H1 (cell line): ENCODE measurements around the genes SSX2IP and SYDE2.

DNA sequence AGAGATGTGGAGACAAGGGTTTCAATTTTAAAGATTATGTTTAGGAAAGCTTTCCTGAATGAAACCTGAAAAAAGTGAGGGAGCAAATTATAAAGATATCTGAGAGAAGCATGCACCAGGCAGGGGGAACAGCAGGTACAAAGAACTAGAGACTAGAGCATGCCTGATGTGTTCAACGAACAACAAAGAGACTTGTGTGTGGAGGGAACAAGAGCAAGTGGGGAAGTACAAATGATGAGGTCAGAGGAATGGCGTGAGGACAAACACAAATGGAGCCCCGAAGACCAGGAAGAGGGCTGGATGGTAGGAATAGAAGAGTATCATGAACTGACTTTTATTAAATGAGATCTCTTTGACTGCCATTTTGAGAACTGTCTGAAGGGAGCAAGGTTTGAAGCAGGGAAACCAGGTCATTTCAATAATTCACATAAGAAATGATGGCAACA, 993.8 kb upstream of the ADGRL2 start:
- RRBS: no CpG with 5 or more reads among the region's 3 CpGs
CAGE:
- cytosol, long polyA plus RNA: no peak
- long polyA plus RNA: no peak
- nucleus, long polyA plus RNA: no peak

GRCh38 chr1:83641290-83641850, 357.6 kb downstream of the TTLL7 start:
- RRBS: no CpG with 5 or more reads among the region's 6 CpGs
CAGE:
- cytosol, long polyA plus RNA: no peak
- long polyA plus RNA: no peak
- nucleus, long polyA plus RNA: no peak

DNA sequence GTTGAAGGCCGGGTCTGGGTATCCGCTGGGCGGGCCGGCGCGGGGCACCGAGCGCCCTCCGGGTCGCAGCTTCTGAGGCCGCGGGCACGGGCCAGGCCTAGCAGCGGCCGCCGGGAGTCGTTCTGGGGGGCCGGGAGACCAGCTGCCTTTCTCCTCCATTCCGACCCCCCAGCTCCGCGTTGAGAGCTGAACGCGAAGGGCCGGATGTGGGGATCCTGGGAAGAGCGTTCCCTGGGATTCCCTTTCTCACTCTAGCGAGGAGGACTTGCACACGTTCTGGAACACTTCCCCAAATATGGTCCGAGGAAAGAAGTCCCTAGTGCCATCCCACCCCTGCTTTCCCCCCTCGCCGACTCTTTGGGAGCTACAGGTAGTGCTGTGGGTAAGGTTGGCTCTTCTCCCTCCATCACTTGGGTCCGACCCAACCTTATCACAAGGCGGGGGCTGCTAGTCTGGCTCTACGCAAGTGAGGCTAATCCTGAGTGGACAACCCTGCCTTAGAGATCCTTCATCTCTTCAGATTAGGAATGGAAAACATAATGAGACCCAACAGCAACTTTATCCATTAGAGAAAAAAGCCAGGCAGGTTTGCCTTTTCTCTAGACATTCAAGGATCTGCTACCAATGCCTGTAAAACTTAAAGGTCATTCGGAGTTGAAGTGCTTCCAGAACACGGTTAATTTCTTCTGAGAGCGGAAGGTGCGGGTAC, 65.5 kb upstream of the PRKACB start:
- RRBS: under 1% methylated on average over 15 of the region's 37 CpGs
CAGE:
- cytosol, long polyA plus RNA: no peak
- long polyA plus RNA: no peak
- nucleus, long polyA plus RNA: no peak

DNA sequence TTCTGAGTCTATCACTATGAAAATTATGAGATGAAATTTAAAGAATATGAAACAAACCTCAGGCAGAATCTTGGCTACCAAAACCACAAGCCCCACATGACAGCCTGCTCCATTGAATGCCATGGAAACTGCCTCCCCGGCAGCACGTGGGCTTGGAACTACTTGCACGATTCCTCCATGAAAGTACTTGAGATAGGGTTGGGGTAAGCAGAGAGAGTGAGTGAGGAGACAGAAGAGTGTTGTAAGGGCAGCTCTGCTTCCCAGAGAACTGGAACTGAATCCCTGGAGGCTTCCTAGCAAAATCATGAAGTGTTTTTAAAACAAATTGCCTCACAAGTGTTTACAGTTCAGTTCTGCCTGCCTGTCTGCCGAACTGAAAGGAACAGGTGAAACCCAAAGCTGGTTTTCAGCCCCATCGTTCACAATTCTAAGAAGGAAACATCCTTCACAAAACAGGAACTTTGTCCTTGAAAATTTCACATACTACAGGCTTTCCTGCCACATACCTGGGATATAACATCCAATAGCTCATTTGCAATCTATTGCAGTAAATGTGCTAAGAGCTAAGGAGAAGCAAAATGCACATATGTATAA, 35.2 kb upstream of the DNASE2B start:
- RRBS: no CpG with 5 or more reads among the region's 5 CpGs
CAGE:
- cytosol, long polyA plus RNA: no peak
- long polyA plus RNA: no peak
- nucleus, long polyA plus RNA: no peak

DNA sequence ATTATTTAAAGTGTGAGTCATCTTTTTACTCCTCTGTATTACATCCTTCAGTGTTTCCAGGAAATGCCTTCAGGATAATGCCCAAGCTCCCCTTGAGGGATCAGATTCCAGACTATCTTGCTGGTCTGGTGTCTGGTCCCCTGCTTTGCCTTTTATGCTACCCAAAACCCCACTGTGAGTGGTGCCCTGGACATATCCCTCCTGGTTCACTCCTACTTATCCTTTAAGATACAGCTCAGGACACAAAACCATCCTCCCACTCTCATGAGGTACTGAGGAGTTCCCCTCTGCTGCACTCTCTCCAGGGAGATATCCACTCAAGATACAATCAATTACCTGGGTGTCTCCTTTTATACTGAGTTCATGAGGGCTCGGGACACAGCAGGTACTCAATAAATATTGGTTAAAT, 57.2 kb downstream of the SSX2IP start:
- RRBS: no CpG with 5 or more reads among the region's 1 CpG
CAGE:
- cytosol, long polyA plus RNA: no peak
- long polyA plus RNA: no peak
- nucleus, long polyA plus RNA: no peak

GRCh38 chr1:84689620-84690581, at the start of gene SSX2IP:
SSX2IP (minus strand) TSS chr1:84690461.
- RRBS: under 1% methylated on average over 54 of the region's 92 CpGs
CAGE:
- cytosol, long polyA plus RNA: start-site peak on the minus strand at chr1:84690171-84690283, 107 reads; start-site peak on the minus strand at chr1:84690403-84690482, 196 reads
- long polyA plus RNA: start-site peak on the minus strand at chr1:84690235-84690316, 52 and 94 reads in 2 replicates; start-site peak on the minus strand at chr1:84690406-84690482, 137 and 84 reads in 2 replicates
- nucleus, long polyA plus RNA: start-site peak on the minus strand at chr1:84690158-84690219, 25 reads; start-site peak on the minus strand at chr1:84690271-84690319, 68 reads; start-site peak on the minus strand at chr1:84690403-84690513, 426 reads

- RRBS: no CpG with 5 or more reads among the region's 2 CpGs
CAGE:
- cytosol, long polyA plus RNA: no peak
- long polyA plus RNA: no peak
- nucleus, long polyA plus RNA: no peak
Measured at GRCh38 chr1:84693208-84693378, 2.8 kb upstream of the SSX2IP start.

GRCh38 chr1:84945053-84945667, 51.8 kb downstream of the MCOLN2 start:
- RRBS: no CpG with 5 or more reads among the region's 5 CpGs
CAGE:
- cytosol, long polyA plus RNA: no peak
- long polyA plus RNA: no peak
- nucleus, long polyA plus RNA: no peak

DNA sequence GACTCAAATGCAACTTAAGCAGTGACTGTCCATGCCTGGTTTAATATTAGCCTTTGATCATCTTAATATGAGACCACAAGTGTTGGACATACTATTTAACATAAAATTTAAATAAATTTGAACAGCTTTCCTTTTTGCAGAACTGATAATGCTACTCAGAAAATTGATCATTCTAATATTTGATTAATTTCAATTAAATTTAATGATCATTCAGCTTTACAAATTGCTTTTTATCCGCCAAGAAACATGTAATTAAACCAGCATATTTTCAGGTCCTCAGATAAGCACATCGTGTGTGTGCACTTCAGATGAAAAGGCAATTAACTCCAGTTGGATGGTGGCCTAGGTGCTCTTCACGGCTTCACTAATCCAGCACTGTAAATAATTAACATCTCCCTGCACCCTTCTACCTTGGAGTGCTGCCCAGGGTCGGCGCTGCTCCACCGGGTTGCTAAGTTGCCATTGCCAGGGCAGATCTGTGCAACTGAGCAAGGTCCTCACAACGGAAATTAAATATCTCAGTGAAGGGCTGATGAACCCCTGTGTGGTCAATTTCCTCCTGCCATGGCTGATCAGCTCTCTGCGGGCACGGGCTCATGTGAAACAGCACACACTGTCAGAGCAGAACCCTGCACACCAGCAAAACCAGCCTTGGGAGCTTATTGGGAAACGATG, 63.3 kb downstream of the SYDE2 start:
- RRBS: no CpG with 5 or more reads among the region's 10 CpGs
CAGE:
- cytosol, long polyA plus RNA: no peak
- long polyA plus RNA: no peak
- nucleus, long polyA plus RNA: no peak

- RRBS: 1% methylated on average over 75 of the region's 123 CpGs
CAGE:
- cytosol, long polyA plus RNA: start-site peak on the plus strand at chr1:85201144-85201174, 14 reads
- long polyA plus RNA: no peak
- nucleus, long polyA plus RNA: no peak
Measured at GRCh38 chr1:85200490-85201539, at the start of gene SYDE2. SYDE2 (minus strand) TSS chr1:85201016.

DNA sequence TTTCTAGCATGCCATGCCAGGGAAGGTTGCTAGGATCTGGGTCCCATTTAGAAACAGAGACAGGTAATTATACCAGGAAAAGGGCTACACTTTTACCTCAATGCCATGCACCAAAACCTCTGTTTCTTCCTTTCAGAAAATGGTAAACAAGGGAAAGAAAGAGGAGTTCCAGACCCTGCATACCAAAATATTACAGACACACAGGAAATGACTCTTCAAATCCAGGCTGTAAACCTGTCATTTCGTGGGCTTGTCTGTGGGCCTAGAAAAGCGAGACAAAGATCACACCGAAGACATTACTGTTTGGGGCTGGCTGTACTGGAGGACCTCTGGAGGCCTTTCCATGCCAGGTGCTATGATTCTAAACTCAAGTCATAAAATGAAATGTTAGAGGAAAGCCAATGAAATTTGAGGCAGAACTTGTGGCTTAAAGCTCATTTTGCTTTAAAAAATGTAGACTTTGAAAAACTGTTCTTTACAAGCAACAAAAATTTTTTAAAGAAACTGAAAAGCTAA, 14.7 kb downstream of the C1orf52 start:
- RRBS: no CpG with 5 or more reads among the region's 3 CpGs
CAGE:
- cytosol, long polyA plus RNA: no peak
- long polyA plus RNA: no peak
- nucleus, long polyA plus RNA: no peak

- RRBS: 88% methylated on average over 2 of the region's 9 CpGs
CAGE:
- cytosol, long polyA plus RNA: no peak
- long polyA plus RNA: no peak
- nucleus, long polyA plus RNA: no peak
Measured at GRCh38 chr1:85283448-85284008, 7.1 kb upstream of the BCL10 start.

DNA sequence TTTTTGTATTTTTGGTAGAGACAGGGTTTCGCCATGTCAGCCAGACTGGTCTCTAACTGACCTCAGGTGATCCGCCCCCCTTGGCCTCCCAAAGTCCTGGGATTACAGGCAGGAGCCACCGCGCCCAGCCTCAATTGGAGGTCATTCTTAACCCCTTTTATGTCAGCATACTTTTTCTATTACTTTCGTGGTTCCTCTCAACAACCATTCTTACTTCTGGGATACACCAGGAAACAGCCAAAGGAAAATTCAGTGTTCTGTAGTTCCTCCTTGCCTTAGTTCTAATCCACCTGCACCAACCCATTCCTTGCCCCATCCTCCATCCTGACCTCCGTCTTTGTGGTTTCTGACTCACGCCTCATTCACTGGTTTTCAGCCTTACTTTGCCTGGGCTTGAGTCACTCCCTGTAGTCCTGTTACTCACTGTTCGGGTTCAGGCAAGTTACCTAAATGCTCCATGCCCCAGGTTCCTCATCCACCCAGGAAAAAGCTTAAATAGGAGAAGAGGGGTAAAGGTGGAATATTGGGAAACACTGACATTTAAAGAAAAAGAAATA, 13.0 kb upstream of the BCL10 start:
- RRBS: no CpG with 5 or more reads among the region's 8 CpGs
CAGE:
- cytosol, long polyA plus RNA: no peak
- long polyA plus RNA: no peak
- nucleus, long polyA plus RNA: no peak

DNA sequence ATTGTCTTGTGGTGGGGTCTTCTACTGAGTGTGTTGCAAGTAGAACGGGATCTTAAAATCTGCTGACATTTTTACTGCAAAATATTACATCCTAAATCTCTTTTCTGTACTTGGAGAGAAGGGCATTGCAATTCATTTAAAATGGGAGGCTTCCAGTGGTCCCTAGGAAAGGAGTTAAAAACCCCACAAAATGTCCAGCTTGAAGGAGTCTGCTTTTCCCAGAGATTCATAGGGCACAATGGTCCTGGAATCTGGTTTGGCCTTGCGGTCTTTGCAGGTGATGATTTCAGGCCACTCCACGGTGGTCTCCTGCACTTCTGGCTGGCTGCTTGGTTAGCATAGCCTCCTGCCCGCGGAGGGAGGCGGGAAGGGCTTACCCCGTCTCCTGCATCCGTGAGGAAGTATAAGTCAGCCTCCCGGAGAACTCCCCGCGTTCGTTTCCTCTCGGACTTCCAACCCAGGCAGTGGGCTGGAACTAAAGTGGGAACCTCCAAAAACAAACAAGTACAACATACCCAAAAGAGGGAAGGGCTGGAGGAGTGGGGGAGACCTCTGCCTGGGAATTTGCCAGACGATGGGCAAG, 1.1 kb upstream of the CCN1 start:
- RRBS: no CpG with 5 or more reads among the region's 14 CpGs
CAGE:
- cytosol, long polyA plus RNA: no peak
- long polyA plus RNA: no peak
- nucleus, long polyA plus RNA: no peak

- RRBS: no CpG with 5 or more reads among the region's 3 CpGs
CAGE:
- cytosol, long polyA plus RNA: no peak
- long polyA plus RNA: no peak
- nucleus, long polyA plus RNA: no peak
Measured at GRCh38 chr1:86061671-86062137, 94.9 kb downstream of the COL24A1 start.

- RRBS: no CpG with 5 or more reads among the region's 8 CpGs
CAGE:
- cytosol, long polyA plus RNA: no peak
- long polyA plus RNA: no peak
- nucleus, long polyA plus RNA: no peak
Measured at GRCh38 chr1:86395347-86395657, 821 bp downstream of the ODF2L start.

DNA sequence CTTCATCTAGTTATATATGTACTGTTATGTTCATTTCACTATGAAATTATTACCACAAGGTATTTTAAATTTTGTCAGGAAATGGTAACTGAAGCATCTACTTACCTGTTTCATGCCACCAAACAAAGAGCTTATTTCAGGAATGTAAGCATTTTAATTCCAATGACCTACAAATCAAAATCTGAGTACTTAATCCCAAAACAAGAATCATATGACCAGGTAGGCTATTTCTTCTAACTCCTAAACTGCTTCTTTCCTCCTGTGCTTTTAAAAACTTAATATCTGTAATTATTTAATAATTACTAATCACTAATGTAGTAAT, 68.9 kb upstream of the SH3GLB1 start:
CAGE:
- cytosol, long polyA plus RNA: no peak
- long polyA plus RNA: no peak
- nucleus, long polyA plus RNA: no peak

DNA sequence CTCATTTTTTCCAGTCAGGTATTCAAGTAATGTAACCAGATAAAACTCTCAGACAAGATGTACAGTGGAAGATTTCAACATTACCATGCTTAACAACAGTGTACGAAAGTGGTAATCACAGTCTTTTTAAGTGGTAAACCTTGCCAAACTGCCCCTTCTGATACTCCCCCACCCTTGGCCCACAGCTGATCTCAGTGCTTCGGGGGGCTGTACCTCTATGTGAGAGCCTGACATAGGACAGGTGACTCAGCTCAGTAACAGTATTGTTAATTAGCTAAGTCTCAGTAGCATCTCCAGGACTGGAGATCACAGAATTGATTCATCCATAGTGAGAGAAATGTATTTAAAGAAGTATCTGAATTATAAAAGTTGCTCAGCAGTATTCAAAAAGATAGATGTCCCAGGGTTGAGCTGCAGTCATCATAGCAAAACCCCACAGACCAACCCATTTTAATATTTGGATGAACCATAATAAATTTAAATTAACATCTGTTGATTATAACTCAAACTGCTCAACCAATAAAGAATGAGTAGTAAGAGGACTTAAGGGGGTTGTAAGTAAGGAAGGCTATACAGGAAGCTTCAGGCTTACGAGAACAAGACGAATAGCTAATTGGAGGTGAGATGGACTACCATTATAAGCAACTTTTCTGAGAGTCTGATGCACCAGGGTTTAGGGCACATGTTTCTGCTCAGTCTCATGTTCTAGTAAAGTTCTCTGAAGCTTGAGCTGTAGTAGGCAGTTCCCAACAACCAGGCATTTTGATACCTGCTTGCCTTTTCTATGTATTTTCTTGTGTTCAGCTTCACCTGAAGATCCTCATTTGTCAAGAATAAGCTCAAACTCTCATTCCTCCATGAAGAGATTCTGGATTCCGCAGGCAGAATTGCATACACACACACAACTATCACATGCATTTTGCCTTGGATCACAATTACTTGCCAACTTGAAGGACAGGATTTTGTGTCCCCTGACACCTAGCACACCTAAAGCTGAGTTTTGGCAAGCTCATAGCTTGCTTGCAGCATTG, 45.0 kb downstream of the SH3GLB1 start:
- RRBS: no CpG with 5 or more reads among the region's 5 CpGs
CAGE:
- cytosol, long polyA plus RNA: no peak
- long polyA plus RNA: no peak
- nucleus, long polyA plus RNA: no peak

DNA sequence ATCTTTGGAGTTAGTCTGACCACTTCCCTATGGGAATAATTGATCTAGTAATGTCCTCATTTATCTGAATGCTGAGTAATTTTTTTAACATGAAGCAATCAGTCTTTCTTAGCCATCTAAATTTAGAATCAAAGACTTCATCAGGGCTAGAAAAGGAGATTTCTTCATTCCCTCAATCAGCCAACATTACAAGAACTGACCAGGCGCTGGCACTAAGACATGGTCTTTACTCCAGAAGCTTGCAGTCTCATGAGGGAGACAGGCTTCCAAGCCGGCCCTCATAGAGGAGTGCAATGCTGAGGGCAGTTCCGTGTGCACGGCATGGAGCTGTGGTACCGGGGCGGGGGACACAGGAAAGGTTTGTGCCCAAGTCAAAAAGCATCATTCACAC, 84.5 kb downstream of the SH3GLB1 start:
- RRBS: 90% methylated on average over 4 of the region's 6 CpGs
CAGE:
- cytosol, long polyA plus RNA: no peak
- long polyA plus RNA: no peak
- nucleus, long polyA plus RNA: no peak

DNA sequence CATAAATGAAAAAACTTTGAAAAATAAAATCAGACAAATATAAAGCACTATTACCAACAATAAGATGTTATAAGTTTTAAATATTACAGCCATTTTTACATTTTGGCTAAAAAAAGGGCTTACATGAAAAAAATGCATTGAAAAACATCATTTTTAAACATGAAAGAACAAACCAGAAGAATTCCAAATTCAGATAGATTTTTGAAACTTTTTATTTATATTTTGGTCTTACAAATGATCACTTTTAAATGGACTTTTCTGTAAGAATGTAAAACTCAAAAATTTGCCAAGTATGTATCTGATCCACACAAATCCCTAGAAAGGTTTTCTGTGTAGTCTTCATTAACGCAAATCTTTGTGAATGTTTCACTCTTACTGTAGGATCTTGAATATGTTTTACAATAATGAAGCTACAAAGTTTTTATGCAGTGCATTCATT, 51.4 kb downstream of the SELENOF start:
- RRBS: no CpG with 5 or more reads among the region's 1 CpG
CAGE:
- cytosol, long polyA plus RNA: no peak
- long polyA plus RNA: no peak
- nucleus, long polyA plus RNA: no peak